Caco-2 (cell line): ENCODE results near the gene RAB8A.

GRCh38 chr19:14786263-14786690, 7.9 kb upstream of the ADGRE2 start:
- PRO-cap, result no peak
- RRBS, result 89% methylated on average over 7 of the region's 20 CpGs

- PRO-cap, result no peak
- RRBS, result no CpG with 5 or more reads among the region's 4 CpGs
These were observed 2.6 kb upstream of the OR7A5 start for GRCh38 chr19:14837643-14837842.

DNA sequence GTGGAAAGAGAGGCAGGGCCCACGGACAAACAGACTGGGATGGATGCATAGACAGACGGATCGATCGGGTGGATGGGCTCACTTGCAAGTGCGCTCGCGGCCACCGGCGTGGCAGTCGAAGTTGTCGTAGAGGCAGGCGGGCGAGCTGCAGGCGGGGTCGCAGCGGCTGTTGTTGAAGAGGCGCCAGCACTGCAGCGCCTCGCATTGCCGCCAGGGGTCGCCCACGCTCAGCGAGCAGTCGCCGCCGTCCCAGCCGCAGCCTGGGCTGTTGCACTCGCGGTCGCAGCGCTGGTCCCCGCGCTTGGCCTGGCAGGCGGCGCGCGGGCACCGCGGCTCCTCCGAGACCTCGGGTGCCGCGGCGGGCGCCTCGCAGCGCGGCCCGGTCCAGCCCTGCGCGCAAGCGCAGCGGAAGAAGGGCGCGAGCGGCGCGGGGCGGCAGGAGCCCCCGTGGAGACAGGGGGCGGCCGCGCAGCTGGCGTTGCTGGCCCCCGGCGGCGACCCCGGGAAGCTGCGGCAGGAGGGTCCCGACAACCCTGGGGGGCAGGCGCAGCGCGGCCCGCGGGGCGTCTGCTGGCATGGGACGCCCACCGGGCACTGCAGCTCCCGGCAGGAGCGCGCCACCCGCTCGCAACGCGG, 23.2 kb downstream of the NOTCH3 start:
- PRO-cap, result no peak
- RRBS, result 70% methylated on average over 13 of the region's 85 CpGs

- PRO-cap, result no peak
- RRBS, result no CpG with 5 or more reads among the region's 21 CpGs
These were observed 19.8 kb downstream of the NOTCH3 start for GRCh38 chr19:15180972-15181357.

GRCh38 chr19:15197234-15197837, 3.5 kb downstream of the NOTCH3 start:
- PRO-cap, result no peak
- RRBS, result no CpG with 5 or more reads among the region's 13 CpGs

GRCh38 chr19:15223472-15223936, 8.7 kb downstream of the EPHX3 start:
- PRO-cap, result bidirectional peak, plus-strand start at chr19:15223636, minus-strand start at chr19:15223341
- RRBS, result 3% methylated on average over 21 of the region's 49 CpGs

- PRO-cap, result no peak
- RRBS, result no CpG with 5 or more reads among the region's 10 CpGs
These were observed 2.2 kb upstream of the EPHX3 start for GRCh38 chr19:15234317-15235070.

- PRO-cap, result no peak
- RRBS, result no CpG with 5 or more reads among the region's 6 CpGs
These were observed 26.6 kb upstream of the EPHX3 start for GRCh38 chr19:15258551-15259555.

DNA sequence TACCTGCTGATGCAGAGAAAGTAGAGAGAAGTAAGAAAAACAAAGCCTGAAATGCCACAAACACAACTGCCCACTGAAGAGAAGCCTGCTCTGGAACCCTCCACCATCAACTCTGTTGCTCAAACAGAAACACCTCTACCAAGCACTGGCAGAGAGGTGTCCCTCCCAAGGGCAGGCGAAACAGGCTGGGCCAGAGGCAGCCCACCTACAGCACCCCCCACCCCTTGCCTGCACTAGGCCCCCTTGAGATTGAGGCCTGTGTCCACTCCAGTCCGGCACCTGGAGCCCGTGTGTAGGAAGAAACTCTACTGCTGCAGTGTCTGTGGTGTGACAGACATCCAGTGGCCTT, 28.1 kb upstream of the EPHX3 start:
- PRO-cap, result no peak
- RRBS, result no CpG with 5 or more reads among the region's 3 CpGs

DNA sequence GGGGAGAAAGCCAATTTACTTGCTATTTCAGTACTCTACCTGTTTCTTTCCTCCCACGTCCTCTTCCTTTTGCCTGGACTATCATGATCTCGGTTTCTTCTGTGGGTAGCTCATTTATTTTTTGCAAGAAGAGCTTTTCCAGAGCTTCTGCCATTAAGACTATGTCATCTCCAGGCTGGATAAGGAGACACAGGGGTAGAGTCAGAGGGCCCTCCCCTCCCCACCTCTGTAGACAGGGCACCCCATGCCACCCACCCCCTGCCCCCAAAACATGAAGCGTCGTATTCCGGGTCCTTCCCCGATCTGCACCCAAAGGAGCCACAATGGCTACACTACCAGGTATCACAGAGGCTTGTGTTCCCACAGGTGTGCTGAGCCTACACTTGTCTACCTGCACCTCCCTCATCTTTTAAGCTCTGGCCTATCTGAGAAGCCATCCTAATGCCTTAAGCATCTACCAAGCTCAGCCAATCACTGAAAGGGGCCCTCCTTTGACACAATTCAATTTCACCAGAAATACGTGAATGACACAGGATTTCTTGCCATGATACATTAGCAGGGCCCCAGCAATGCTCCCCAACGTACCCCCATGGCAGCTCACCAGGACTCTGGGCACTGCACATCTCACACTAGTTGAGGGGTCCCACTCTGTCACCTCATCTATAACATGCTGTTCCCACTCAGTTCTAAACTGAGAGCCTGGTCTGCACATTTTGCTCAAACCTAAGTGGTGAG, 35.3 kb upstream of the EPHX3 start:
- PRO-cap, result no peak
- RRBS, result no CpG with 5 or more reads among the region's 8 CpGs

DNA sequence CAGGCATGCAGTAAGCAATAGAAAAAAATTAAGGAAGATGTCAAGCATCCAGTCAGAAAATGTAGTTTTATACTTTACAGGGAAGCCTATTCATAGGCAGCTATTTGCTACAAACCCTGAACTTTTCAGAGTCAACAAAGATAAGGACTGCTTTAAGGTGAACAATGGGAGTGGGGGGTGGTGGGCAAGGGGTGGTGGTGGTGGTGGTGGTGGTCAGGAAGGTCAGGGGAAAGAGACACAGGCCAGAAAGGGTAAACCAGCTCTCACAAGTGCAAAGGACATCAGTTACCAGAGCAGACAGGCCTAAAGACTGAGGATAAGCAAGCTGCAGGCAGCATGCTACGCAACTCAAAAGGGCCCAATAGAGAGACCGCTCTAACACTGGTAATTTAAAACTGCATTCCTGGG, 14.9 kb downstream of the BRD4 start:
- PRO-cap, result no peak
- RRBS, result no CpG with 5 or more reads among the region's 2 CpGs

- PRO-cap, result no peak
- RRBS, result 97% methylated on average over 6 of the region's 41 CpGs
These were observed 17.8 kb downstream of the AKAP8L start for GRCh38 chr19:15400861-15401613.

- PRO-cap, result no peak
- RRBS, result no CpG with 5 or more reads among the region's 3 CpGs
These were observed 12.1 kb upstream of the AKAP8L start for GRCh38 chr19:15430978-15431249.

DNA sequence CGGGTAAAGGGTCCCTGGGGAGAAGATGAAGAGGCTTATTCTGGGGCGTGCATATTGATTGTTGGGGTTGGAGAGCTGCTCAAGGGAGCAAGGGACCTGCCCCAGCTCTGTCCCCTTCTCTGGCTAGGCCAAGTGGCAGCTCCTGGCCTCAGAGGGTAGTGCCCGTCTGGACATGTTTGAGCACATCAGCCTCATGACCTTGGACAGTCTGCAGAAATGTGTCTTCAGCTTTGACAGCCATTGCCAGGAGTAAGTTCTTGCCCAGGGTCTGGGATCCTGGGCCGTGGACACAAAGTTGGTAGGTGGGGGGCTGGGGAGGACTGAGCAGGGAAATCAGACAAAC, 8.3 kb downstream of the CYP4F3 start:
- PRO-cap, result no peak
- RRBS, result no CpG with 5 or more reads among the region's 4 CpGs

DNA sequence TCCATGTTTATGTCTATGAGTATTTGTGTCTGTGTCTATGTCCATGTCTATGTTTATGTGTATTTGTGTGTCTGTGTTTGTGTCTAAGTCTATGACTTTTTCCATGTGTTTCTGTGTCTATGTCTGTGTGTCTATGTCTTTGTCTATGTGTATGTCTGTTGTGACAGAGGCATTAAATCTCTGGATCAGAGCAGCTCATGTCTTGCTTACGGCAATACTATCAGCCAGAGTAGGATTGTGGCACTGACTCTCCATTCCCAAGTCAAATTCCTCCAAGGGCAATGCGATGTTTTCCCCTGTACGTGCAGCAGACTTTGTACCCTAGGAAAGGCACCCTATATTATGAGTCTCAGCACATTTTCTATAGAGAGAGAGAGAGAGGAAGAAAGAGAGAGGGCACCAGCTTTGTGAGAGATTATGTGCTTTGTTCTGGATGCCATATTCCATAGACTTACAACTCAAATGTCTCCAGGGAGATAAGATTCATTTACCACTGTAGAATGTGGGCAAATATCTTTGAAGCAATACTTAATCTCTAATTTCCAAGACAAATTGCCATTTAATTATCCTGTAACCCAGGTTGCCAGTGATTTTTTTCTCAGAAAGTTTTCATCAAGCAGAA, 11.1 kb downstream of the CYP4F3 start:
- PRO-cap, result no peak
- RRBS, result no CpG with 5 or more reads among the region's 3 CpGs

DNA sequence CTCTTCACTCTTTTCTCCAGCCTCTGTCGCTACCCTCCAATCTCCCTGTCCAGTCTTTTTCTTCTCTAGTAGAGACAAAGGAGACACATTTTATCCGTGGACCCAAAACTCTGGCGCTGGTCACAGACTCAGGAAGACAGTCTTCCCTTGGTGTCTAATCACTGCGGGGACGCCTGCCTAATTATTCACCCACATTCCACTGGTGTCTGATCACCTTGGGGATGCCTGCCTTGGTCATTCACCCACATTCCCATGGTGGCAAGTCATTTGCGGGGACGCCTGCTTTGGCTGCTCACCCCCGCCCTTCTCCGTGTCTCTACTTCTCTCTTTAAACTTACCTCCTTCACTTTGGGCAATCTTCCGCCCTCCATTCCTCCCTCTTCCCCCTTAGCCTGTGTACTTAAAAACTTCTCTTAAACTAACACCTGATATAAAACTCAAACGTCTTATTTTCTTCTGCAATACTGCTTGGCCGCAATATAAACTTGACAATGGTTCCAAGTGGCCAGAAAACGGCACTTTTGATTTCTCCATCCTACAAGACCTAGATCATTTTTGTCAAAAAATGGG, 14.0 kb upstream of the OR10H1 start:
- PRO-cap, result bidirectional peak, plus-strand start at position 253 of the sequence, minus-strand start at position 183 of the sequence
- RRBS, result no CpG with 5 or more reads among the region's 13 CpGs

DNA sequence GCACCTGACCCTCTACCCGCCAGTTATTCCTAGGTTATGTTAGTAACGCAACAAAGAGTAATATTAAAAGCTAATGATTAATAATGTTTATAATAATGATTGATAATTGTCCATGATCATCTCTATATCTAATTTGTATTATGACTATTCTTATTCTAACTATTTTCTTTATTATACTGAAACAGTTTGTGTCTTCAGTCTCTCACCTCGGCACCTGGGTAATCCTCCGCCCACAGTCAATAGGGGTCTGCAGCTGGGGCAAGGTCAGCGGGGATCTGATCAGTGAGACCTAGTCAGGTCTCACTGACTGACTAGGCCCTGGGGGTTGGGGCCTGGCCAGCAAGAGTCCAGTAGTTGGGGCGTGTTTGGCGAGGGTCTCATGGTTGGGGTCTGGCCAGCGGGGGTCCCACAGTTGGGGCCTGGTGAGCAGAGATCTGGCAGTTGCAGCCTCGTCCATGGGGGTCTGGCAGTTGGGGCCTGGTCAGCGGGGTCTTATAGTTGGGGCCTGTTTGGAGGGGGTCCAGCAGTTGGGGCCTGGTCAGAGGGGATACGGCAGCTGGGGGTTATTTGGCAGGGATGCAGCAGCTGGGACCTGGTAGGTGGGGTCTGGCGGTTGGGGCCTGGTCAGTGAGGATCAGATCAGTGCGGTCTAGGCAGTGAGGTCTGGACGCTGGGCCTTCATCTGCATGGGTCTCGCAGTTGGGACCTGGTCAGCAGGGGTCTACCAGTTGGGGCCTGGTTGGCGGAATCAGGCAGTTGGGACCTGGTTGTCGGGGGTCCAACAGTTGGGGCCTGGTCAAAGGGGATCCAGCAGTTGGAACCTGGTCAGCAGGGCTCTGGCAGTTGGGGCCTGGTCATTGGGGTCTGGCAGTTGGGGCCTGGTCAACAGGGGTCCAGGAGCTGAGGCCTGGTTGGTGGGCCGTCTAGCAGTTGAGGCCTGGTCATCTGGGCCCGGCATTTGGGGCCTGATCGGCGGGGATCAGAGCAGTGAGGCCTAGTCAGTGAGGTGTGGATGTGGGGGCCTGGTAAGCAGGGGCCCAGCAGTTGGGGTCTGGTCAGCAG, 61.2 kb upstream of the TPM4 start:
- PRO-cap, result no peak
- RRBS, result no CpG with 5 or more reads among the region's 21 CpGs

DNA sequence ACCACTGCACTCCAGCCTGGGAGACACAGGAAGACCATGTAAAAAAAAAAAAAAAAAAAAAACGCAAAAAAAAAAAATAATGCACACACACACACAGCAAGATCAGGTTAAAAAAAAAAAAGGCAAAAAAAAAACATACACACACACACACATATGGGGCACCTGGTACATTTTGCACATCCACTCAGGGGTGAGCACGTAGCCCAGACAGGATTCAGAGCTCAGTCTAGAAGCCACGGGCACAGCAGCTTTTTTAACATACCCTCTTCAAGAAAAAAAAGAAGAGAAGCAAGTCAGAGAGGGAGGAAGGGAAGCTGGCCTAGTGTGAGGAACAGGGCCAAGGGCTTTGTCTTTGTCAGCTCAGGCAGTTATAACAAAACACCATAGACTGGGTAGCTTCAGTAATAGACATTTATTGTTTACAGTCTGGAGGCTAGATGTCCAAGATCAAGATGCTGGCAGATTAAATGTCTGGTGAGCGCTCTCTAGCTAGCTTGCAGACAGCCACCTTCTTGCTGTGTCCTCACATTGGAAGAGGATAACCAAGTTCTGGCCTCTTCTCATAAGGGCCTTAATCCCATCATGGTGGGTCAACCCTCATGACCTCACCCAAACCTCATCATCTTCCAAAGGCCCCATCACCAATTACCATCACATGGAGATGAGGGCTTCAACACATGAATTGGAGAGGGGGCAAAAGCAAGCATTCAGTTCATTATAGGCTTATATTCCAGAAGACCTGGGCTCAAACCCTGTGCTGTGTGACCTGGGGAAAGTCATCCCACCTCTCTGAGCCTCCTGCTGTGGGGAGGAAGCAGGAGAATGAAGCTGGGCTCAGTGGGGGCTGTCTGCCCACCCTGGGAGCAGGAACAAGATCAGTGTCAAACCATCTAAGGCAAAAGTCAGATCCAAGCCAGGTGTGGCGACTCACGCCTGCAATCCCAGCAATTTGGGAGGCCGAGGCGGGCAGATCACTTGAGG, 2.1 kb upstream of the TPM4 start:
- PRO-cap, result no peak
- RRBS, result no CpG with 5 or more reads among the region's 8 CpGs

DNA sequence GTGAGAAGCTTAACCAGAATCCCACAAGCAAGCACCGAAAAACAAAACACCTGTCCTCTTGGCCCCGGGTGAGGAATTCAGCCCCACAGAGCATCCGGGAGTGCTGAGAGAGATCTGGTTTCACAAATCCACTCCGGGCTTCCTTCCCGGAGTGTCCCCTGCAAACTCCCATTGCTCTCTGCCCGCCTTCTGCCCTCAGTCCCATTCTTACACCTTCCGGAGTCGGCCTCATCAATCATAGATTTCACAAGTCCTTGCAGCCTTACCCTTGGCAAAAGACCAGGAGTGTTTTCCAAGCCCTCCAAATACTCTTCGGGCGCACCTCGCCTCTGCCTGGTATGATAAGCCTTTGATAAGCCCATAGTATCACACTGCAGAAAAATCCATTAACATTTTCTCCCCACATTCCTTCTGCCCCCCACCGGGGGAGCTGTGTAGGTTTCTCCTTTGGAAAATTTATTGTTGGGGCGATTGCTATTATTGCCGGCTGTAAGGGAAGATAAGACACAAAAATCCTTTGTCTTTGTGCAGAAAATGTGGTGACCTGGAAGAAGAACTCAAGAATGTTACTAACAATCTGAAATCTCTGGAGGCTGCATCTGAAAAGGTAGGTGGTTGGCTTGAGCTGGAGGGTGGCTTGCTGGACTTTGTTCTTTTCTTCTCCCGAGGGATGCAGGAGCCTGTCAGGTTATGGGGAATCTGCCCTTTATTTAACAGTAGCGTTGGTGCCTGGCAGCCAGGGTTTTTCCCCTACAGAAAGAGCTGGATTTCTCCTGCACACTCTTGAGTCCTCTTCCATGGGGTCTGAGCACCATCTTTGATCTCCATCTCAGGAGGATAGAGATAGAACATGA, 12.4 kb downstream of the TPM4 start:
- PRO-cap, result no peak
- RRBS, result 92% methylated on average over 4 of the region's 16 CpGs

- PRO-cap, result unidirectional peak, minus-strand start at chr19:16111260; bidirectional peak, plus-strand start at chr19:16111657, minus-strand start at chr19:16111363; bidirectional peak, plus-strand start at chr19:16111876, minus-strand start at chr19:16111759
- RRBS, result 2% methylated on average over 23 of the region's 92 CpGs
These were observed at the start of gene RAB8A for GRCh38 chr19:16111140-16112065. TSS of gene RAB8A (plus strand) at chr19:16111889.